Measurements from ENCODE around the genes BRD8 and KDM3B.

DNA sequence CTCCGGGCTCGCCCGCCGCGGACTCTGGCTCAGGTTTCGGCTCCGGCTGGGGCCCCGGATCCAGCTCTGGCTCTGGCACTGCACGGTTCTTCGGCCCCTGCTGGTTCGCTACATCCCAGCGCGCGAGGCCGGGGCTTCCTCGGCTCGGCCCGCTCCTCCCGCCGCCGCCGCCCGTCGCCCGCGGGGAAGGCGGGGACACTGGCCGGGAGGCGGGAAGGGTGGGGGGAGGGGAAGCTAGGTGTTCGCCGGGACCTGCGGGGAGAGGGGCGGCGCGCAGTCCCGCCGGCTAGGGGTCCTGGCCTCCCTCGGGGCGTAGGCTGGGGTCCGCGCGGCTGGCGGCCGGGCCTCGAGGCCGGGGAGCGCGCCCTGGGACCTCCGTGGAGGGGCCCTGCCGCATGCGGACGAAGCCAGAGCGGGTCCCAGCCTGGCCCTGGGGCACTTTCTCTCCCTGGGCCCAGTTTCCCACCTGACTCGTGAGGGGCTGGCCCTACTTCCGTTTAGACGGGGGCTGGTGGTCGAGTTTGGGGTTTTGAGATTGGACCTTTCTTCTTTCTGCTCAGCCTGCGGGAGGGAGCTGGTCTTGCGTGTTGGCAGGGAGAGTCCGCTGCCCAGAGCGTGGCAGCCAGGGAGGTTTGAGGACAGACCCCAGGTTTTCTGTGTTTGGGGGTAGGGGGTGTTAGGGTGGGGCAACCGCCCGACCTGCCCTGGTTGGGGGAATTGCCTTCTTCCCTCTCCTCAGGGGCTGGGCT, 5.8 kb upstream of the PITX1 start:
- CAGE, long polyA plus RNA, result no peak
- RRBS, result 5% methylated on average over 39 of the region's 63 CpGs

- CAGE, long polyA plus RNA, result no peak
- RRBS, result no CpG with 5 or more reads among the region's 7 CpGs
These were observed 158.2 kb upstream of the PITX1 start for GRCh38 chr5:135192075-135192721.

DNA sequence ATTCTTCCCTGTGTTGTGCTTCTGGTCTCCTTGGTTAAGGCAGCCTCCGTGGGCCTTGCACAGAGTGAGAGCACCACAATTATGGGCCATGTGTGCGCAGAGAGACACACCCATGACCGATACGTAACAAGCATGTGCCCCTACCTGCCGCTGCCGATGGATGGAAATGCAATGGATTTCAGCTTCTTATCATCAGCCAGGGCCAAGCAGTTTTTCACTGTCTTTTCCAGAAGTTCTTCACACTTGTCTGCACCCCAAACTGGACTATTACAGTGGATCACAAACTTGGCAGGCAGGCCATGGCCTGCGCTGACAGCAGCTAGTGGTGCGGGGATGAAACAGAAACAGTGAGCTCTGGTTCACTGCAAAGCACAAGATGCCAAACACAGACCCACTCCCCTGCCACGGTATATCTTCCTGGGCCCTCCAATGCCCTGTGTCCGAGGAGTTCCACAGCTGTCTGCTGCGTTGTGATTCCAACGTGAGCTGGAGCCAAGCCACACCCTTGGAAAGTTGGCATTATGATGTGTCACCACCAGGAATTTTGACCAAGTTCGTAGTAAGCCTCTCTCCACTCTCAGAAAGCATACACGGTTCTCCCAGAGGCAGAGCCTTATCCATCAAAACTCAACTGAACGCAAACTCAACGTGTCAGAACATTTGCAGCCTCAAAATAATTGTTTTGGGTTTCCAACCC, 55.8 kb downstream of the MACROH2A1 start:
- CAGE, long polyA plus RNA, result no peak
- RRBS, result no CpG with 5 or more reads among the region's 16 CpGs

DNA sequence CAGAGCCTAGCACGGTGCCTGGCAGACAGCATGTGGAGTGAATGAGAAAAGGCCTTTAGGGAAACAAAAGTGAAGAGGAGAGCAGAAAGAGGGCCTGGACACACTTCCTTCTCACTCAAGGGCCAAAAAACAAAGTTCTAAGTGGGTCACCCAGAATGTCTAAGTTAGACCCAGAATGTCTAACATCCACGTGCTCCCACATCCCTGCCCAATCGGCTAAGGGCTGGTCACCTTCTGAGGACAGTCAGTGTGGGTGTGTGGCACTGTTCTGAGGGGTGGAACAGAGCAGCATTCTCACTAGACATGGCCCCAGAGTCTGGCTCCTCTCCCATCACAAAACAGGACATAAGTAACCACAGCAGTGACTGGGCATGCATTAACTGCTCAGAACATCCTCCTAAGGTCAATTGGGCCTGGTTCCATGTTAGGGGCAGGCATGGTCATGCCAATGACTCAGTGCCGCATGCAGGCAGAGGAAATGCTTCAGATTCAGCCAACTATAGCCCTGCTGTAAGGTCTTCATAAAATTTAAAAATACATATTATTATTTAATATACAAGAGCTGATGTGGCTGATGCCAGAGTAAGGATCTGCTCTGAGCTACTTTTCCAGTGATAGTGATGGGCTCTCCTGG, 13.0 kb downstream of the MACROH2A1 start:
- CAGE, long polyA plus RNA, result no peak
- RRBS, result no CpG with 5 or more reads among the region's 4 CpGs

GRCh38 chr5:135388924-135389342, 10.1 kb downstream of the MACROH2A1 start:
- CAGE, long polyA plus RNA, result no peak
- RRBS, result 98% methylated on average over 2 of the region's 16 CpGs

DNA sequence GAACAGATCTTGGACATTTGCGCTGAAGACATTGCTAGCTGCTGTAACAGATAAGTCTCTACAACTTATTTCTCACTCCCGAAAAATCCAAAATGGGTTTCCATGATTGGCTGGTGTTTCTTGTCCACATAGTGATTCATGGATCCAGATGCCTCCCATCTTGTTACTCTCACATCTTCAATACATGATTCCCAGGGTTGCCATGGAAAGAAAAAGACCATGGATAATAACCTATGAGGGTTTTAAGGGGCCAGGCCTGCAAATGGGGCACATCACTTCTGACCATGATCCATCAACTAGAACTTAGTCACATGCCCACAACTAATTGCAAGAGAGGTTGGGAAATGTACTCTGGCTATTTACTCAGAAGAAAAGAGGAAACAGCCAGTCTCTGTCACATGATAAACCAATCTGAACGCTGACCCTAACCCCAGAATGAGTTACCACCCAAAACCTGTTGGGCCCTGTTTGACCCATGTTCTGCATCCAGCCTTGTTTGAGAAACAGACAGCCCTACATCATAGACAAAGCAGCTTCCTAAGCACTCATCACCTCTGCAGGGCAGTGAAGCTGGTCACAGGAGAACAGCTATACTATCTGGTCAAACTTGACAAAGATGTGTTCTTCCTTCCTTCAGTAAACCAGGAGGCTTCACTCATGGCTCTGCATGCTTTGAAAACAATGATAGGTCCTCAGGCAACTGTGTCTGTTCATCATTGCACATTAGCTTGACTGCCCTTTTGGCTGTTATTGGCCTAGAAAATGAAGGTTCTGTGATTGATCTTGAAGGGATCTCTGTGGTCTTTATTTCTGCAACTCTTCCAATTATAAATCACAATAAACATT, 5.8 kb downstream of the MACROH2A1 start:
- CAGE, long polyA plus RNA, result no peak
- RRBS, result no CpG with 5 or more reads among the region's 3 CpGs

GRCh38 chr5:135395510-135396161, 3.4 kb downstream of the MACROH2A1 start:
- CAGE, long polyA plus RNA, result no peak
- RRBS, result no CpG with 5 or more reads among the region's 6 CpGs

- CAGE, long polyA plus RNA, result no peak
- RRBS, result no CpG with 5 or more reads among the region's 40 CpGs
These were observed 253 bp downstream of the MACROH2A1 start for GRCh38 chr5:135398835-135399121.

DNA sequence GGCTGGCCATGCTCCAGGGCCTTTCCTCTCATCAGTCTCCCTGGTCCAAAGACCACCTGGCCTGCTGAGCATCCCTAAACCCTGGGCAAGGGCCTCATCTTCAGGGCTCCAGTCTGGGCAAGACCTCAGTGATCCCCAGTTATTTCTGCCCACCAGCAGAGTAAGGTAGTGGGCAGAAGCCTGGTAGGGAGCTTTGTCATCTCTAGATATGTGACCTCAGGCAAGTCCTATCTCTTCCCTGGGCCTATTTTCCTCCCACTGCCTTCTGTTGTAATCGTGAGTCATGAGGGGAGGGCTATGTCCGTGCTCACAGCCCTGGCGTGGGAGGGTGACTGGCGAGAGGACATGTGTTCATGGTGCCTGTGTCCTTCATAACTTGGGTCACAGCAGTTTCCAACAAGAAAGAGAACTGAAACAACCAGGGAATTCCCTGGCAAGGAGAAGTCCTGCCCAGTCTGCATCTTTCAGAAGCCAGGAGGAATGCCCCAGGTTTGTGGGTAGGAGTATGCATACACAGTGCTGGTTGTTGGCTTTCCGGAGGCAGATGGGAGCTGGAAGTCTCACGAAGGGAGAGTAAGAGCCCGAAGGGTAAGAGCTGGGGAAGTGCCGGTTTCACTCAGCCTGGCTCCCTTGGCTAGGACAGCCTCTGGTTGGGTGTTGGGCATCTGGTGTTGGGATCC, 4.1 kb upstream of the TIFAB start:
- CAGE, long polyA plus RNA, result no peak
- RRBS, result 93% methylated on average over 4 of the region's 8 CpGs

DNA sequence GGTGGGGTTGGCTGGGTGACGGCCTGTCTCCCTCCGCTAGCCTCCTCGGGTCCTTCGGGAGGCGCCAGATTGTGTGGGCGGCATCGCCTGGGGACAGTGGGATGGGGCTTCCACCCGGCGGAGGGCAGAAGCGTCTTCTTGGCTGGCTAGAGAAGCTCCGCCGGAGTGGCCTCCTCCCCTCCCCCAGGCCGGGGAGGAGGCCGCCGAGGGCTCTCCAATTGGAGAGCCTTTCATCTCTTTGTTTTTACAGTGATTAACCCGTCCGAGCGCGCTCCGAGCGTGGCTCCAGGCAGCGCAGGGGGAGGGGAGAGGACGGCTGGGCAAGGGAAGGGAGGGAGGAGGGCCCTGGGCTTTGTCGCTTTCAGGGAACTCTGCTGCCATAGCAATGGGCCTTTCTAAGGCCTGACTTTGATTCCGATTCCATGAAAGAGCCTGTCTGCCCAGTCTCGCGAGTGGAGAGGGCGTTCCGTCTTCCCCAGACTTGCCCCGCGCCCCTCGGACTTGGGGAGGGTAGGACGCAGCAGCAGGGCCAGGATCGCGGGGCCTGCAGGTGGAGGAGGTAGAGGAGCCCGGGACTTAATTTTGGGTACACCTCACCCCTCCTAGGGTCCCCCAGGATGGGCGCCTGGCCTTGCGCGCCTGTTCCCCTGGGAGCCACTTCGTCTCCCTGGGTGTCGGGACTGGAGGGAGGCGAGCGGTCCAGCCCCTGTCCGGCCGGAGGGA, 36.8 kb upstream of the TIFAB start:
- CAGE, long polyA plus RNA, result no peak
- RRBS, result no CpG with 5 or more reads among the region's 45 CpGs

DNA sequence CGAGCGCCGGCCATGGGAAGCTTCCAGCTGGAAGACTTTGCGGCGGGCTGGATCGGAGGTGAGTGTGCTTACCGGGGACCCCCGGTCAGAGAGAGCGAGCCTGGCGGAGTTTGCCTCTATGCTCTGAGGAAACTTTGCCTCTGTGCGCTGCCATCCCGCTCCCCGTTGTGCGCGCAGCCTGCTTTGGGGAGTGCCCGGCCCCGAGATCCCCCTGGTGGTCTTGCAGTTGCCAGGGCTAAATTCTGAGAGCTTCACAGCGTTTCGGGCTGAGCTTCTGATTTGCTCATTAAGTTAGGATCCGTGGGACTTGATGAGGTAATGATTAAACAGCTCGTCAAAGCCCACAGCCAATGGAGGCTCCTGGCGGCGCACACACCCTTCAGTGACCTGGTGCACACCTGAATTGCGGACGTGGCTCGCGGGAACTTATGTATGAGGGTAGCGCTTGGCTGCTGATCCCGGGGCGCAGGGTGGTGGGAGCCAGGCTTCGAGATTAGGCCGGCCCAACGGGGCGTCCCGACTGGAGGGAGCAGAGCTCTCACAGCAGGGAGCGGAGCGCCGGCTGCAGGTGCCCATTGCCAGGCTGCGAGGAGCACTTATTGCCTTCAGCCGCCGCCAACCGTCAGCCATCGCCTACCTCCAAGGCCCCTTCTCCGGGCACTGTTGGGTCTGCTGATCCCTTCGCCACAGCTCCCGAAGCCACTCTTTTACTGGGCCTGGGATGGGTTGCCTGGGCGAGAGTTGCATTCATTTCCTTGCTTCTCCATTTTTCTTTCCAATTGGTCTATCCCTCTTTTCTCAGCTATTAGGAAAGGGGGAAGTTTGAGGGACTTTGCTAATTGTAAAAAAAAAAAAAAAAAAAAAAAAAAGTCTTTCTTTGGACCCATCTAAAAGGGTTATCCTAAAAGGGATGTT, 630 bp downstream of the SLC25A48 start:
- CAGE, long polyA plus RNA, result no peak
- RRBS, result 2% methylated on average over 26 of the region's 47 CpGs

GRCh38 chr5:135944767-135945484, 9.9 kb downstream of the LECT2 start:
- CAGE, long polyA plus RNA, result no peak
- RRBS, result no CpG with 5 or more reads among the region's 3 CpGs

DNA sequence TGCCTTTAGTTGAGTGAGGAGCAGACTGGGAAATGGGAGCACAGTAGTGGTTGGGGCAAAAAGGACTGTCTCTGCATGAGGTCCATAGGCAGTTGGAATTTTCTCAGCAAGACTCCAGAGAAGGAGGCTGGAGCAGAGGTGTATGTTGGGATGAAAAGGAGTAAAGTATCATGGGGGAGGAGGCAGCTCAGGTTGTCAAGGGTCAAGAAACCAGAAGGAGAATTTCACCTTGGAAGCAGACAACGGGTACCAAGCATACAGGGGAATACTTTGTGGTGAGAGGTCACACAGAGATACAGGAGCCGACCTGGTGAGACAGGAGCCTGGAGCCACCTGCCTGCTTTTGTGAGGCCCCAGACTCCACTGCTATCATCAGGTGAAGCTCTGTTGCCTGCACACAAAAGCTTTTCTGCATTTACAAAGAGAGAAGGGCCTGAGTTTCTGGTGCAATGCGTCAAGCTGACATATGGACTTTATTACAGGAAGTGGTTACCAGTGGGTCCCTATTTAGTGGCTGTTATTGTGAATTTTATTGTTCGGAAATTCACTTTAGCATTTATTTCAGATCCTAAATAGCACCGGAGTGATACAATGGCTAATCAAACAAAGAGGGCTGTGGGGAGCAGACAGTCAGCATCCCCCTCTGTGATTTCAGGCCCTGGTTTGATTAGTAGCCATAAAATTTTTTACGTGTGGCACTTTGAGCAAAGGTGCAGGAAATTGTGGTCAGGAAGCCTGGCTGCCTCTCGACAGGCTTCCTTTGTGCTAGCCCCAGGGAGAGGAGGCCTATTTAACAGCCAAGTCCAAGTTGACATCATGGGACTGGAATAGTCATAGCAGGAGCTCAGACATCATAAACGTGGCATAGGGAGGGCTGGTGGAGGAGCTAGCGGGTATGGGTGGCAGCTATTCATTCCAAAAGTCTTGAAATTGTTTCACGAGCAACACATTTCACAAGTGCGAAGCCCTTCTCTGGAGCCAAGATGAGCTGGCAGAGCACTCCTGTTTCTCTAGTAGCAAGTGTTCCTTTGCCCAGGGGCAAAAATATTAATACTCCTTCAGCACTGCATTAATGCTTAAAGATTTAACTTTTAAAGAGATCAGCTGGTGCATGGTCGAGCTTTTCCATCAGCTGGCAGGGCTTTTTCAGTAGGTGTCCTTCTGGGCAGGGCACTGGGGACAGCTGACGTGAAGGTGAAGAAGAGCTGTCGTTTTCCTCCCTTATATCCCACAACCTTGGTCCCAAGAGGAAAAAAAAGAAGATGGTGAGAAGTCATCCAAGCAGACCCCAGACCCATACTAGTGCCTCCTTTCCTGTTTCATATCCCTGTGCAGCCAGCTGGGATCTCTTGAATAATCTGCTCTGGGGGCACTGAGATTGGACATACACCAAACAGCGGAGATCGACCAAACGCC, 8.4 kb downstream of the TGFBI start:
- CAGE, long polyA plus RNA, result no peak
- RRBS, result no CpG with 5 or more reads among the region's 17 CpGs

DNA sequence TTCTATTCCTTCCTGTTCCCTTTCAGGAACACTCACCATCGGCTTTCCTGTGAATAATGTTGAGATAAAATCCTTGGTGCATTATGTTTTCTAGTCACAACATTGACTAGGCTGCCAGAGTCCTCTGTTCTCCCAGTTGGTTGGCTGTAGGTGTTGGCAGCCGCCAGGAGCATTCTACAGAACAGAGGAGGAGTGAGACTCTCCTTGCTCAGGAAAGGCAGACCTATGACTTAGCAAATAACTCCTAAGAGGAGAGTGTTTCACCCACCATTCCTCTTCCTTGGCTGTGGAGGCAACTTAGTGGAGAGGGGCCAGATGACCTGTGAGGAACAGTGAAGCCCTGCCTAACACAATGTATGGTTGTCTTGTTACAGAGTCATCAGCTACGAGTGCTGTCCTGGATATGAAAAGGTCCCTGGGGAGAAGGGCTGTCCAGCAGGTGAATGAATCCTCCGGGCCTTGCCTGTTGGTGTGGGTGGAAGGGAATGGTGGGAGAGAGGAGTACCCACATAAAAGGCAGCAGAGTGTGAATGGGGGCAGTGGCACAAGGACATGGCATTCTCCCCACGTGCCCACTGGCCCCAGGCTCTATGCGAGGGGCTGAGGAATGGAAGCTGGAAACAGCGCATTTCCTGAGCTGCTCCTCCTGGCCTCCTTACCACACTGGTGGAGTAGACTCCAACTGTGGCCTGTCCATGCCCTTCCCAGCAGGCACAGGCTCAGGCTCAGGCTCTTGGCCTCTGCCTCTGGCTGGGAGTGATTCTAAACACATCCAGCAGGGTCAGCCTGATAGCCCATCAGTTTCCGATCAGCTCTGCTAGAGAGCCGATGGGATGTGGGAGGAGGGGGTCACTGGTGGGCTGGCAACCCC, 15.1 kb downstream of the TGFBI start:
- CAGE, long polyA plus RNA, result no peak
- RRBS, result no CpG with 5 or more reads among the region's 9 CpGs

GRCh38 chr5:136191392-136192858, 1.0 kb downstream of the SMIM32 start:
- CAGE, long polyA plus RNA, result no peak
- RRBS, result 3% methylated on average over 25 of the region's 134 CpGs

DNA sequence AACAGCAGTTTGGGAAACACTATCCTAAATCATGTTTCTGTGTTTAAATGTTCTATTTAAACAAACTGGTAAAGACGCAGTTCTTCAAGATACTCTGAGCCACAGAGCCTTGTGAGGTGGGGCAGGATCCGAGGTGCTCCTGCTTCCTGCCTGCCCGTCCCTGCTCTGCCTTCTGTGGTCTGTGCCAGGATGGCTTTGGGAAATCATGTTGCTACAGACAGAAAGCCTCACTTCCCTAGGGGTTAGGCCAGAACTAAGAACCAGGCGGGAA, 67.5 kb upstream of the SPOCK1 start:
- CAGE, long polyA plus RNA, result no peak
- RRBS, result no CpG with 5 or more reads among the region's 4 CpGs

- CAGE, long polyA plus RNA, result no peak
- RRBS, result no CpG with 5 or more reads among the region's 5 CpGs
These were observed 57.3 kb downstream of the PKD2L2 start for GRCh38 chr5:137946338-137947156.

DNA sequence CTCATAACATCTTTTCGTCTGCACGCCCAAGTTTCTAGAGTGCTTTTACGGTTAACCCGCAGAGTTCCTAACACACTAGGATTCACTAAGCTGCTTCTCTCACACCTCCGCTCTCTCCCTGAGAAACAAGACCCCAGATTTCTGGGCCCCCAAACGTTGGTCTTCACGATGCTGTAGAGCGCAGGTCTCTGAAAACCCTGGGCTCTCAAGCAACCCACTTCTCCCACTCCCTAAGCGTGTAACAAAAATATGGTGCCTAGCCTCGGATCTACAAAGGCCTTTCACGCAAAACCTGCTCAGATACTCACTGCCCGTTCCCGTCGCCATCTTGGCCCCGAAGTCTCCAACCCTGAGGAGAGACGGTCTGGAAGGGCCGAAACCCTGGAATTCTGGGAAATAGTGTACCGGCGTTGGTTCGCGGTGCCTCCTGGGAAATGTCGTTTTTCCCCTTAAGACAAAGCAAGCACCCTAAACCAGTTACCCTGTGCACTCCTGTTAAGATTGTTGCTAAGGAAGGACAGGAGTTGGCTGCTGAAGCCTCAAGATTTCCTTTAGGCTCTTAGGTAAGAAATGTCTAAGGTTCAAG, at the start of gene BRD8:
Gene BRD8 (minus strand): TSS at position 343 of the 586 bp plus-strand sequence.
- CAGE, long polyA plus RNA, result start-site peak on the minus strand centred at position 338 of the sequence, 27 bp wide, 5,196 and 4,283 reads in 2 replicates
- RRBS, result no CpG with 5 or more reads among the region's 22 CpGs

DNA sequence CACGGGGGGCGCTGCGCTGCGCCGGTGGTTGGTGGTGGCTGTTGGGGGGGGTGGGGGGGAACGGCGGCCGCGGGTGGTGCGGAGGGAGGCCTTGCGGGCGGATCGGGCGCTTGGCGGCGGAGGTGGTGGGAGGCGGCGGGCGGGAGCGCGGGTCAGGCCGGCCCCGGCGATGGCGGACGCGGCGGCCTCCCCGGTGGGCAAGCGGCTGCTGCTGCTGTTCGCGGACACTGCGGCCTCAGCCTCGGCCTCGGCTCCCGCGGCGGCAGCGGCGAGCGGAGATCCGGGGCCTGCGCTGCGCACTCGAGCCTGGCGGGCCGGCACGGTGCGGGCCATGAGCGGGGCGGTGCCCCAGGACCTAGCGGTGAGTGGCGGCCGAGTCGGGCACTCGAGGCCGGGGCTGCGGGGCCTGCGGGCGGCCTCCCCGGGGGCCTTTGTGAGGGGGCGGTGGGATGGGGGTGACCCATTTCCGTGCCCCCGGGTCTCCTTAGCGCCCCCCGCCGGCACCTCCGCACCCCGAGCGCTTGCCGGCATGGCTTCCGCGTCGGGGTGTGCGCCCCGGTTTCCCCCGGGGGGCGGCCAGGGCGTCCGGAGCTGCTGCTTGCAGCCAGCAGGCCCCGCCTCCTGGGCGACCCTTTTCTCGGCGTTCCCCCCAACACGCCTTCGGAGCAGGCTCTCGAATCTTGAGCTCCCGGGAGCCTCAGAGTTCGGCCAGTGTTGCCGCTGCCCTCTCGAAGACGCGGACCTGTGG, at the start of gene KDM3B:
Gene KDM3B (plus strand): TSS at position 59 of the 748 bp plus-strand sequence.
- CAGE, long polyA plus RNA, result start-site peak on the plus strand centred at position 92 of the sequence, 180 bp wide, 71 and 32 reads in 2 replicates; start-site peak on the plus strand centred at position 310 of the sequence, 84 bp wide, 5 and 5 reads in 2 replicates
- RRBS, result 1% methylated on average over 33 of the region's 93 CpGs

- CAGE, long polyA plus RNA, result no peak
- RRBS, result 5% methylated on average over 15 of the region's 29 CpGs
These were observed 233 bp upstream of the EGR1 start for GRCh38 chr5:138465088-138465403.

Data from AG04450 (cell line).